SK-N-SH (cell line): ENCODE measurements around a stretch of chr1.

GRCh38 chr1:70239391-70239955, 18.3 kb downstream of the SRSF11 start:
- RRBS = no CpG with 5 or more reads among the region's 3 CpGs
CAGE:
- cytosol, long polyA plus RNA = no peak
- long polyA plus RNA = no peak
- nucleus, long polyA plus RNA = no peak

- RRBS = no CpG with 5 or more reads among the region's 3 CpGs
CAGE:
- cytosol, long polyA plus RNA = no peak
- long polyA plus RNA = no peak
- nucleus, long polyA plus RNA = no peak
Measured at GRCh38 chr1:70246496-70246973, 25.4 kb downstream of the SRSF11 start.

DNA sequence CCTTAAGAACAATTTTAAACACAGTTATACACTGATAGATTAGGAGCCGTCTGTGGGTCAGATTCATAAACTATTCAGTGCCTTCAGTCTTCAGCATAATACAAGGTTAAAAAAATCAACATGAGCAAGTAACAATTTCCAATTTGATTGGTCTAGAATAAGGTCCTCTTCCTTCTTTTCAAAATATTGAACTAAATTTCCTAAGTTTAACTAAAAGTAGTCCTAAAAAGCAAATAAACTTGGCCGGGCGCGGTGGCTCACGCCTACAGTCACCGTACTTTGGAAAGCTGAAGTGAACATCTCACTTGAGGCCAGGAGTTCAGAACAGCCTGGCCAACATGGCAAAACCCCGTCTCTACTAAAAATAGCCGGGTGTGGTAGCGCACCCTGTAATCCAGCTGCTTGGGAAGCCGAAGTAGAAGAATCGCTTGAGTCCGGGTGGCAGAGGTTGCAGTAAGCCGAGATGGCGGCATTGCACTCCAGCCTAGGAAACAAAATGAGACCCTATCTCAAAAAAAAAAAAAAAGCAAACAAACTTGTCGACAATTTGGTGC, 15.7 kb downstream of the ANKRD13C start:
- RRBS = 98% methylated on average over 2 of the region's 15 CpGs
CAGE:
- cytosol, long polyA plus RNA = no peak
- long polyA plus RNA = no peak
- nucleus, long polyA plus RNA = no peak

DNA sequence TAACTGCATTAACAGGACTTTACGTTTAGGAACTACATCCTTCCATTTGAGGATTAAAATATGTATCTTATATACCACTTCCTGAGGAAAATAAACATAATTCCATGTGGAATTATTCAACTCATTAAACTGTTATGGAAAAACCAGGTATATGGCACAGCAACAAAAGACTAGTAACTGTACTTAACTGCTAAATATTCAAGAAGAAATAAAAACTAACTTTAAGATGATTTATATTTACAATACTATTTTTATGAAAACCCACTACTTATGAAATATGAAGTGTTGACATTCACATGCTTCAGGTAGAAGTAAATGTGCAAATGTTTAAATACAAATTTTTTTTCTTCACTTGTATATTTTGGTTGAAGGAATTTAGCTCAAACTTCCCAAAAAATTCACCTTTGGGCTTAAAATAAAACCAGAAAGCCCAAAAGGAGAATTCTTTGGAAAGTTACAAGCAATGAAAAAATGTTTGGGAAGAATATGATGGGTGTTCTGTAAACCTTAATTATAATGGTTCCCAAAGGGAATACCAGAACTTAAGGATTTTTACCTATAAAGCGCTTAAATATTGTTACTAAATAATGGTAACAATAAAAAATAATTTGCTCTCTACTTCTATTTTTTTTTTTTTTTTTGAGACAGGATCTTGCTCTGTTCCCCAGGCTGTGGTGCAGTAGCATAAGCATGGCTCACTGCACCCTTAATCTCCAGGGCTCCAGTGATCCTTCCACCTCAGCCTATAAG, 13.4 kb downstream of the ZRANB2 start:
- RRBS = no CpG with 5 or more reads among the region's 2 CpGs
CAGE:
- cytosol, long polyA plus RNA = no peak
- long polyA plus RNA = no peak
- nucleus, long polyA plus RNA = no peak

DNA sequence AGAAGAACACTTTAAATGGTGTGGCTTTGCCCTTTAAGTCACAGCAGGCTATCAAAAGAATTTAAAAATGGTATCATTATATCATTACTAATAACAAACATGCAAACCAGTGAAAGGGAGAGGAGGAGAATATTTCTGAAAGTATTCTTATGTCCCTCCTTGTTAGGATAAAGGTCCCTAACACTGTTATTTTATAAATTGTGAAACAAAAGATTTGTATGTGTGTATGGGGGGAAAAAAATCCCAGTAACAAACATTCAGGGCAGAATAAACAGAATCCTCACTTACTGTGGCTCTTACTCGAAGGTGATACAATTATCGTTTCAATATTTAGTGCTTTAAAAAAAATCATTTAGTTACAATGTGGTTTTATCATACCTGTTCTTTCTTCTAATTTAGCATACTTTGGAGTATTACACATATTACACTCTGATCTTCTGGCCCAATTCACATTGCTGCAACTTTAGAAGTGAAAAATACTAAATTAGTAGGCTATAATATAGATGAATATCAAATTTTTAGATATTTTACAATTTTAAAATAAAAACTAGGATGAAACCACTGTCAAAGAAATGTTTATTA, 4.3 kb downstream of the ZRANB2 start:
- RRBS = no CpG with 5 or more reads among the region's 2 CpGs
CAGE:
- cytosol, long polyA plus RNA = no peak
- long polyA plus RNA = no peak
- nucleus, long polyA plus RNA = no peak

DNA sequence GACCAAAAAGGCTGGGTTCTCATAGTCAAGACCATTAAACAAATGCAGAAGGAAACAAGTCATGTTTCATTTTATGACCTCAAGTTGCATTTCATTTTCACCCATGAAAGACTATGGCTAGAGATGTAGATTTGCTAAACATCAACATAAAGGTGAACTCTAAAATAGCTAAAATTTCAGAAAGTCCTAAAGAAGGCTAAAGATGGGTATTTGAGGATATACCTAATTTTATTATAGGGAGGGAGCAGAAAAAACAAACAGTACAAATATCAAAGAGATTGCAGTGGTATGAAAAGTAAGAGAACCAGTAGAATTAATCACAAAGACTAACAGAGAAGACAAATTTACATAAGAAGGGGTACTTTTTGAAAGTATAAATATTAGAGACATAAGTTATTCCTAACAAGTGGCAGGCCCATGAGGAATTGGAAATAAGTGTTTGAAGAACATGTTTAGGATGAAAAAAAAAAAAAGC, 75.7 kb downstream of the NEGR1 start:
CAGE:
- cytosol, long polyA plus RNA = no peak
- long polyA plus RNA = no peak
- nucleus, long polyA plus RNA = no peak

GRCh38 chr1:72807126-72807562, 524.8 kb upstream of the NEGR1 start:
- RRBS = no CpG with 5 or more reads among the region's 3 CpGs
CAGE:
- cytosol, long polyA plus RNA = no peak
- long polyA plus RNA = no peak
- nucleus, long polyA plus RNA = no peak

DNA sequence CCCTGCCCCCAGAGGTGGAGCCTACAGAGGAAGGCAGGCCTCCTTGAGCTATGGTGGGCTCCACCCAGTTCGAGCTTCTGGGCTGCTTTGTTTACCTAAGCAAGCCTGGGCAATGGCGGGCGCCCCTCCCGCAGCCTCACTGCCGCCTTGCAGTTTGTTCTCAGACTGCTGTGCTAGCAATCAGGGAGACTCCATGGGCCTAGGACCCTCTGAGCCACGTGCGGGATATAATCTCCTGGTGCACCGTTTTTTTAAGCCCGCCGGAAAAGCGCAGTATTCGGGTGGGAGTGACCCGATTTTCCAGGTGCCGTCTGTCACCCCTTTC, 21.9 kb upstream of the LHX8 start:
- RRBS = no CpG with 5 or more reads among the region's 14 CpGs
CAGE:
- cytosol, long polyA plus RNA = no peak
- long polyA plus RNA = no peak
- nucleus, long polyA plus RNA = no peak

DNA sequence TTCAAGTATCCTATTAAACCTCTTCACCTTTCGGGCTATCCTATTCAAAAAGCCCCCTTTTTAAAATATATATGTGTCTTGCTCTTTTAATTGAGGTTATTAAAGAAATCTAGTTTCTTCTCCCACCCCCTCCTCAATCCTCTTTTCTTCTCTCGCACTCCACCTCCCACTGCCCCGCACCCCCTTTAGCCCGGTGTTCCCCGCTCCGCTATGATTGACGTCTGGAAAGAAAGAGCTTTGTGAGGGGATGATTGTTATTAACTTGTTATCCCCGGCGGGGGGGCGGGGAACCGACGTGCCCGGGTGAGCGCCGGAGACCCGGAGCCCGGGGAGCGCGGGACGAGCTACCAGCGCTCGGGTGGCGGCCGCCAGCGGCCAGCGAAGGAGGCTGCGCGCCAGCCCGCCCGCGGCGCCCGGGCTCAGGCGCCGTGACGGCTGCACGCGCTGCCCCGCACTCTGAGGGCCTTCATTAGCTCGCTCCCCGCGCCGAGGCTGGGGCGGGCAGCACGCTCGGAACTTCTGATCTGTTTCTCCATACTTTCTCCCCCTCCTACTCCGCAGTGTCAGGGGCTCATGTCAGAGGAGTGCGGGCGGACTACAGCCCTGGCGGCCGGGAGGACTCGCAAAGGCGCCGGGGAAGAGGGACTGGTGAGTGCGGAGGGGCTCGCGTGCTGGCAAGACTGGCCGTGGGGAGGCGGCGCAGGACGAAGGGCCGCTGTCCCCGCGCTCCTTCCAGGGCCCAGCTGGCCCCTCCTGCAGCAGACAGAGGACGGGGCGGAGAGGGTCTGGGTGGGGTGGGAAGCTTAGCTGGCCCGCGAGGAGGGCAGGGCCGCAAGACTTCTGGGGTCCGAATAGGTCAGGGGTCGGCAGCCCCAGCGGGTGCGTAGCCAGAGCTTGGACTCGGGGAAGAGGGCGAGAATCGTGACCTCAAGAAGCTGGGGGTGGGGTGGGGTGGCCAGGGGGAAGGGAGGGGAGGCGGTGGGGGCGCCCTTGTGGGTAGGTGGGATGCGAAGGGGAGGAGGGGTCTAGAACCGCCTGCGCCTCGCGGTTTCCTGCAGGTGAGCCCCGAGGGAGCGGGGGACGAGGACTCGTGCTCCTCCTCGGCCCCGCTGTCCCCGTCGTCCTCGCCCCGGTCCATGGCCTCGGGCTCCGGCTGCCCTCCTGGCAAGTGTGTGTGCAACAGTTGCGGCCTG, 2.2 kb downstream of the LHX8 start:
- RRBS = 2% methylated on average over 18 of the region's 96 CpGs
CAGE:
- cytosol, long polyA plus RNA = no peak
- long polyA plus RNA = no peak
- nucleus, long polyA plus RNA = no peak

DNA sequence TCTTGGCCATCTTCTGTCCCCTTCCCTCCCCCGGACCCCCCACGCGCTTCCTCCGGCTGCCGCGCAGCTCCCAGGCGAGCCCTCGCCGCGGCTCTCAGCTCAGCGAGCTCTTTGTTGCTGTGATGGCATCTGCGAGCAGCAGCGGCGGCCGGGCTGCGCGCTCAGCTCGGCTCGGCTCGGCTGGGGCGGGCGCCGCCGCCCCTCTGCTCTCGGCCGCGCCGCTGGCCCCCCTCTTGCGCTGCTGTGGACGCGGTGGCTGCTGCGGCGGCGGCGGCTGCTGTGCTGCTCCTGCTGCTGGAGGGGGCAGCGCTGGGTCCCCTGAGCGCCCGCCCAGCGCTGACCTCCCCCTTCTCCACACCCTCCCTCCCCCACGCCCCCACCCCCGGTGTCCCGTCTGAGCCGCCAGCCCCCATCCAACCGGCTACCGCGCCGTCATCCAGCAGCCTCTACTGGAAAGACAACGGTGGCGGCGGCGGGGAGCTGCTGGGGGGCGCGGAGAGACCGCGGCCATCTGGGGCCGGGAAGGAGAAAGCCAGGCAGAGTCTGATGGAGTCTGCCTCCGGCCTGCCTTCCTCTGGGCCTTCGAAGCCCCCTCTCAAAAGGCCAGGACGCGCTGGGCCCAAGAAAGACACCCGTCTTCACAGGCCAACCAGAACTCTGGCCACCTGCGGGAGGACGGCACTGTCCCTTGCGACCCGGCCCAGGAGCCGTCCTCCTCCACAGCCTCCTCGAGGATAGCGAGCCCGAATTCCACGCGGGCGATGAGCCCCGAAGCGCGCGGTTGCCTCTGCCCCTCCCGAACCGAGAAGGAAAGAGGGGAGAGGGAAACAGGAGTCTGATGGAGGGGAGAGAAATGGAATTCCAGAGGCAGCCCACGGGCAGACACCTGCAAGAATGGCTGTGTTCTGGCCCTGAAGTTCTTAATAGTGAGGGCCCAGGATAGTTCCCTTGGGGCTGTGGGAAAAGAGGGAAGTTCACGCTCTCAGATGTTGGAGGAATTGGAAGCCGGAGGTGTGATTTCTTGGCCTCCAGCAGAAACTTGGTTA, 5.3 kb upstream of the SLC44A5 start:
- RRBS = 3% methylated on average over 19 of the region's 81 CpGs
CAGE:
- cytosol, long polyA plus RNA = no peak
- long polyA plus RNA = start-site peak on the minus strand centred at position 312 of the sequence, 103 bp wide, 106 and 110 reads in 2 replicates
- nucleus, long polyA plus RNA = start-site peak on the minus strand centred at position 322 of the sequence, 87 bp wide, 616 and 173 reads in 2 replicates

- RRBS = no CpG with 5 or more reads among the region's 5 CpGs
CAGE:
- cytosol, long polyA plus RNA = no peak
- long polyA plus RNA = no peak
- nucleus, long polyA plus RNA = no peak
Measured at GRCh38 chr1:75677456-75677847, 47.1 kb upstream of the ACADM start.

GRCh38 chr1:76106013-76106619, 31.6 kb downstream of the ST6GALNAC3 start:
- RRBS = no CpG with 5 or more reads among the region's 1 CpG
CAGE:
- cytosol, long polyA plus RNA = no peak
- long polyA plus RNA = no peak
- nucleus, long polyA plus RNA = no peak

- RRBS = no CpG with 5 or more reads among the region's 2 CpGs
CAGE:
- cytosol, long polyA plus RNA = no peak
- long polyA plus RNA = no peak
- nucleus, long polyA plus RNA = no peak
Measured at GRCh38 chr1:76119230-76119529, 44.6 kb downstream of the ST6GALNAC3 start.

DNA sequence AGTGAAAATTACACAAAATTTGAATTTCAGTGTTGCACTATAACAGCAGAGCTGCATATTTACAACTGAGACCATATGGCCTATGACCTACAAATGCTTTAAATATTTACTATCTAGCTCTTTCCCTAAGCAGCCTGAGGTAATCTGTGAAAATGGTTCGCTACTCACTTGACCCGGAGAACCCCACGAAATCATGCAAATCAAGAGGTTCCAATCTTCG, 90.4 kb downstream of the PIGK start:
- RRBS = no CpG with 5 or more reads among the region's 4 CpGs
CAGE:
- cytosol, long polyA plus RNA = no peak
- long polyA plus RNA = no peak
- nucleus, long polyA plus RNA = no peak

DNA sequence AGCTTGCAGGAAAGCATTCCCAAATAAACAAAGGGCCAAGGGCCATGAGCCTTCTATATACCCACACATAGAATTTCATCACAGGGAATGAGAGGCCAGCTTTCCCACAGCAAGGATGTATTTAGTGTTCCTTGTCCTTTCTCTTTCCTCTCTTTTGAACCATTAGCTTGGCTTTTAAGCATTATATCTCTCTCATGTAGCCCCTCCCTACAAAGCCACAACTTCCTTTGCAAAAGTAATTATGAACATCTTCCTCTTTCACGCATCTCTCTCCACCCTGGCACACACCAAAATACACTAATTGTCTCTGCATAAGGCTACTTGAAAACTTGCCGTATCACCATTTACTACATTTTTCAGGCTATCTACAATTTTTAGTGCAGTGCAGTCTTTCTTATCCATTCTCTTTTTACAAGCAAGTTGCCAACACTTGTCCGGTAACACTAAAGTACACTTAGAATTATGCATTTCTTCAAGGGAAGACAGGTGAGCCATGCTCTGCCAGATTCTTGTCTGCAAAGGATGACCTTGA, 1.8 kb upstream of the AK5 start:
- RRBS = no CpG with 5 or more reads among the region's 3 CpGs
CAGE:
- cytosol, long polyA plus RNA = no peak
- long polyA plus RNA = no peak
- nucleus, long polyA plus RNA = no peak

GRCh38 chr1:77412819-77413599, 131.2 kb downstream of the AK5 start:
- RRBS = no CpG with 5 or more reads among the region's 9 CpGs
CAGE:
- cytosol, long polyA plus RNA = no peak
- long polyA plus RNA = no peak
- nucleus, long polyA plus RNA = no peak

- RRBS = no CpG with 5 or more reads among the region's 2 CpGs
CAGE:
- cytosol, long polyA plus RNA = no peak
- long polyA plus RNA = no peak
- nucleus, long polyA plus RNA = no peak
Measured at GRCh38 chr1:77564300-77565473, 117.8 kb downstream of the ZZZ3 start.

DNA sequence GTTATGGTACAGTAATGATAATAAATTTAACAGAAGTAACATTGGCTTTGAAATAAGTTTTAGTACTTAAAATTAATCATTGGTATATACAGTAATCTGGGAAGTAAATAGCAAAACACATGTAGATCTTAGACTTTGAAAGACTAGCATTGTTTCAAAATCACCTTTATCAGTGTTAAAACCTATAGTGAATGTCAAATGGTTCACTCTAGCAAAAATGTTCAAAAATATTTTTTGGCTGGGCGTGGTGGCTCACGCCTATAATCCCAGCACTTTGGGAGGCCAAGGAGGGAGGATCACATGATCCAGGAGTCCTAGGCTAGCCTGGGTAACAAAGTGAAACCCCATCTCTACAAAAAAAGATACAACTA, 42.8 kb downstream of the FUBP1 start:
- RRBS = no CpG with 5 or more reads among the region's 2 CpGs
CAGE:
- cytosol, long polyA plus RNA = no peak
- long polyA plus RNA = no peak
- nucleus, long polyA plus RNA = no peak

DNA sequence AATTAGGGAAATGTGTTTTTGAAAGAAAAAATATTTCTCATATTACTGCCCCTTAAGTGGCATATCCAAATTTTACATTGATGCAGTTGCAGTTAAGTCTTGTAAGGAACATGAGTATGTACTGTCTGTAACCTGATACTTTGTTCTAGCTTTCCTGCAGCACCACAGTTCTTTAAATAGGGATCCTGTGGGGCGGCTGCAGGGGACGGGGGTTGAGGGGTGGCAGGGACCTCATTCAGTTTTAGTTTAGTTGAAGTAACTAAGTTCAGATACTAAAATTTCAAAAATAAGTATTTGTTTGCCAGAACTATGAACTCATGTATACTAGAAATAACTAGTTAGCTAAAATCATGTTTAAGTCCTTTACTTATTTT, 768 bp upstream of the DNAJB4 start:
- RRBS = no CpG with 5 or more reads among the region's 2 CpGs
CAGE:
- cytosol, long polyA plus RNA = no peak
- long polyA plus RNA = no peak
- nucleus, long polyA plus RNA = no peak

- RRBS = no CpG with 5 or more reads among the region's 6 CpGs
CAGE:
- cytosol, long polyA plus RNA = no peak
- long polyA plus RNA = no peak
- nucleus, long polyA plus RNA = no peak
Measured at GRCh38 chr1:78143472-78144260, 97.9 kb downstream of the GIPC2 start.